ENCODE measurements around a stretch of chr15.

- PRO-cap, result no peak
Measured at GRCh38 chr15:68807963-68808585, 12.6 kb downstream of the ANP32A start.

GRCh38 chr15:69290698-69291250 is 7.9 kb upstream of the PAQR5 start:
- PRO-cap, result no peak

GRCh38 chr15:69296473-69297267 is 2.0 kb upstream of the PAQR5 start:
- PRO-cap, result no peak

- PRO-cap, result no peak
Measured at GRCh38 chr15:69453262-69454067, 847 bp downstream of the RPLP1 start.

- PRO-cap, result bidirectional peak, plus-strand start at chr15:69463020, minus-strand start at chr15:69462739
Measured at GRCh38 chr15:69462673-69463610, 10.3 kb downstream of the RPLP1 start.

GRCh38 chr15:69484709-69485230 is 32.2 kb downstream of the RPLP1 start:
- PRO-cap, result no peak

GRCh38 chr15:69574032-69574551 is 121.5 kb downstream of the RPLP1 start:
- PRO-cap, result no peak

- PRO-cap, result no peak
Measured at GRCh38 chr15:69591707-69592343, 139.2 kb downstream of the RPLP1 start.

DNA sequence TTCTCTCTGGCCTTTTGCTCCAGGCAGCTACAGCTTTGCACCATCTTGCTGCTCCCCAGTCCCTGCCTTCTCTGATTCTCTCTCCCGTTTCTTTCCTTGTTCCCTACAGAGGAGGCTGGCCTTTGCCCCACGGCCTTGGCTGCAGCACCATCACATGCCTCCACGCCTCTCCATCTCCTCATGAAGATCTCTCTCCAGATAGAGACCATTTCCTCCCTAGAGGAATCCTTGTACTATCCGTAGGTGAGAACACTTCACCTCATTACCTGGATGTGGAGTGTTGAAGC is 176.0 kb downstream of the RPLP1 start:
- PRO-cap, result no peak

DNA sequence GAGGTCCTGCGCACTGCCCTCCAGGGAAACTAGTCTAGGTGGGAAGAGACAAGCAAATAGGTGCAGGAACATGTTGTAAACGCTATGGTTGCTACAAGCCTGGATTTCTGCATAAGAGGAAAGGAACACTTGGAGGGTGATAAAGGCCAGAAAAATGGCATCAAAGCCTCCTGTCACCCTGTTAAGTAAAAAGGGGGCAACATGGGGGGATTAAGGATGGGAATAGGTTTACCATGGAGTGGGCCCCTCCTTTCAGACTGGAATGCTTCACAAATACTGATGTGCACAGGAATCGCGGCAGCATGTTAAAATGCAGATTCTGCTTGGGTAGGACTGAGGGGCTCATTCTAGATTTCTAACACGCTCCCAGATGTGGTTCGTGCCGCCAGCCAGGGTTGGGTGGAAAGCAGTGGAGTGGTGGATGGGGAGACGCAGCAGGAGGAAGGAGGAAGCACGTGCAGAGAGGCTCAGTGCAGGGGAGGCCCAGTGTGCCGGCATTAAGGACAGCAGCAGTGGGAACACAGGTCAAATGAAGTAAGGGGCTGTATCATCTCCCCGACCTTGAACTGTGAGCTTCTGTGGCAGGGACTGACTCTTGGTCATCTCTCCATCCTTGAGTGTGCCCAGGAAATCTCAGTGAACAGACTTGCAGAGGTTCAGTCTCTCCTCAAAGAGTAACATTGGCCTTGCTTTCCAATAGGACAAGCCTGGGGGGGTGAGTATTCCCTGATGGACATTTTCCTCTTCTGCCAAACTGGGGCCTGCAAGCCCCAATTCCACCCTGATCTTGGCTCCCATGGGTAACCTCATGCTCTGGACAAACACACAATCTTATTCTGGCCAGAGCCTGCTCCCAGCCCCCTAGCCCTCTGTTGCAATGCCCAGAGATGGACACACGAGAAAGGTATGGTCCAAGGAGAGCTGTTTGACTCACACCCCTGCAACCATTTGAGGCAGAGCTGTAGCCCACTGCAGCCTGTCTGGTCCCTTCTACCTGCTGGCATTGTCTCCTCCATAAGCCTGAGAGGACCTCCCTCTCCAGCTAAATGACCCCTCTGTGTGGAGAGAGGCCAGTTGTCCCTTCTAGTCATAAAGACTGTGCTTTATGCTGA is 51.1 kb downstream of the TLE3 start:
- PRO-cap, result no peak

DNA sequence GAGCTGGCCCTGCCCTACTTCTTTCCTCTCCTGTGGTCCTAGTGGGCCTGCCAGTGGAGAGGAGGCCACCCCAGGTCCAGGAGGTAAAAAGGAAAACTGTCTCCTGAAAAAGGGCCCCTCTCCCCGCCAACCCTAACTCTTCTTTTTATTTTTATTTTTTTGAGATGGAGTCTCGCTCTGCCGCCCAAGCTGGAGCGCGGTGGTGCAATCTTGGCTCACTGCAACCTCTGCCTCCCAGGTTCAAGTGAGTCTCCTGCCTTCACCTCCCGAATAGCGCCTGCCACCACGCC is 41.2 kb downstream of the TLE3 start:
- PRO-cap, result no peak

GRCh38 chr15:70063908-70064569 is 33.7 kb downstream of the TLE3 start:
- PRO-cap, result no peak

DNA sequence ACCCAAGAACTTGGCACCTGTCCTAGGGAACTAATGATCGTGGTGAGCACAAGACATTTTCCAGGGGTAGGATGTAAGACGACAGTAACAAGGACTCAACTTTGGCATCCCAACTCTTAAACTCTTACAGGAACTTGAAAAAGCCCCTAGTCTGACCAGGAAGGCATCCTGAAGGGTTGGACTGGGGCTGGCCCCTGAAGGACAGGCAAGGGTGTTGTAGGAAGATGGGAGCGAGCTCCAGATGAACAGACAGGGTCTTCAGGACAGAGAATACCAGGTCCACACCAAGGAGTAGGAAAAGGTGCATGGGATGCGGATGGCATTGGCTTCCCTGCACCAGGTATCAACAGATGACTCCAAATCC is 32.2 kb downstream of the TLE3 start:
- PRO-cap, result no peak

DNA sequence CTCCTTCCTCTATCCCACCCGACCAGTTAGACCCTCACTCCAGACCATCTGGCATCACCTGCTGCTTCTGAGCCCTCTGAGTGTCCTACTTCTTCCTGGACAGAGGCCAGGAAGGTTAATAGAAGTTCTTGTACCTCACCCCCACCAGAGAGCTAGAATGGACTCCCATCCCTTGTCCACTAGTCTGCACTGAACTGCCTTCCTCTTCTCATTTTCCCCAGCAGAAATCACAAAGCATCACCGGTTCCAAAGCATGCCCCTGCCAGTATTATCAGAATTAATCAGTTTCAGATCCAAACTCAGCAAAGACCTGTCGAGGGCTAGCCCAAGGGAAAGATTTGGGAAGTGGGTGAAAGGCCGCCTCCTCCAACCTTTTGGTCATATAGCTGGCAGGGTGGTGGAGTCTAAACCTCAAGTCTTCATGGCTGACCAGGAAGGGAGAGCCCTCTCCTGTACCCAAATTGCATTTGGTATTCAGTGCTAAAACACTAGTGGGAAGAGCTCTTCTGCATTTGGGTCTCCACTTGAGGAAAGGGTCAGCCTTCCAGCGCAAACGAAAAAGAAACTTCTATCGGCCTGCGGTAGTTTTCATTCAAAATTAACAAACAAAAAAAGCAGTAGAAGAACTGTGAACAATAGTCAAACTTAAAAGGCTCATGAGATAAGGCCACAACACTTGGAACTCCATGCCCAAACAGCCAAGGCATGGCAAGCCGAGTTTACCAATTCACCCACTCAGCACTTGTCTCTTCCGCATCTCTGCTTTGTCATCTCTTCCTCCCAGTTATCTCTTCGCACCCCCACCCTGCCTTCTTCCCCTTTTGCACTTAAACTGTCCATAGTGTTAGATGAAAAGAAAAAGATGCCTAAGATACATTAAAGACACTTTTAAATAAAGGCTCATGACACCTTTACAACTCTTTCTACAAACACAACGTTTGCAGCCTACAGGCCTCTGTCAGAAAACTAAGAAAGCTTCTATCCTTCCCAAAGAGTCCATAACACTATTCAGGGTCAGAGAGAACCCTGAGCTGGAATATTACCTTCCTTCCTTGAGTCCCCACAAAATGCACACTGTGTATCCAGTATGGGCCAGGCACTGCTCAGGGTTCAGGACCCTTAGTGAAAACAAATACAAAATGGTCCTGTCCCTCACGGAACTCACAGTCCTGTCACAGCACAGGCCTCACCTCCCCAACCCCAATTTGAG is 11.2 kb downstream of the TLE3 start:
- PRO-cap, result no peak

GRCh38 chr15:70096119-70097223 is 1.2 kb downstream of the TLE3 start:
- PRO-cap, result no peak

- PRO-cap, result no peak
Measured at GRCh38 chr15:70142190-70142979, 44.7 kb upstream of the TLE3 start.

- PRO-cap, result no peak
Measured at GRCh38 chr15:70195630-70196502, 98.1 kb upstream of the TLE3 start.

- PRO-cap, result no peak
Measured at GRCh38 chr15:70406580-70407236, 309.0 kb upstream of the TLE3 start.

- PRO-cap, result no peak
Measured at GRCh38 chr15:70459725-70460296, 303.5 kb downstream of the UACA start.

- PRO-cap, result no peak
Measured at GRCh38 chr15:70494569-70495165, 268.7 kb downstream of the UACA start.